T-cell (primary cell): ENCODE measurements around the genes DNAJB2 and STK11IP.

- PRO-cap, 7 experiments: no peak in any of the 7 experiments
Observed at GRCh38 chr2:218996918-218997275, 3.7 kb upstream of the CRYBA2 start.

GRCh38 chr2:219058574-219059483 is 1.9 kb downstream of the IHH start:
- PRO-cap, 7 experiments: no peak in any of the 7 experiments

DNA sequence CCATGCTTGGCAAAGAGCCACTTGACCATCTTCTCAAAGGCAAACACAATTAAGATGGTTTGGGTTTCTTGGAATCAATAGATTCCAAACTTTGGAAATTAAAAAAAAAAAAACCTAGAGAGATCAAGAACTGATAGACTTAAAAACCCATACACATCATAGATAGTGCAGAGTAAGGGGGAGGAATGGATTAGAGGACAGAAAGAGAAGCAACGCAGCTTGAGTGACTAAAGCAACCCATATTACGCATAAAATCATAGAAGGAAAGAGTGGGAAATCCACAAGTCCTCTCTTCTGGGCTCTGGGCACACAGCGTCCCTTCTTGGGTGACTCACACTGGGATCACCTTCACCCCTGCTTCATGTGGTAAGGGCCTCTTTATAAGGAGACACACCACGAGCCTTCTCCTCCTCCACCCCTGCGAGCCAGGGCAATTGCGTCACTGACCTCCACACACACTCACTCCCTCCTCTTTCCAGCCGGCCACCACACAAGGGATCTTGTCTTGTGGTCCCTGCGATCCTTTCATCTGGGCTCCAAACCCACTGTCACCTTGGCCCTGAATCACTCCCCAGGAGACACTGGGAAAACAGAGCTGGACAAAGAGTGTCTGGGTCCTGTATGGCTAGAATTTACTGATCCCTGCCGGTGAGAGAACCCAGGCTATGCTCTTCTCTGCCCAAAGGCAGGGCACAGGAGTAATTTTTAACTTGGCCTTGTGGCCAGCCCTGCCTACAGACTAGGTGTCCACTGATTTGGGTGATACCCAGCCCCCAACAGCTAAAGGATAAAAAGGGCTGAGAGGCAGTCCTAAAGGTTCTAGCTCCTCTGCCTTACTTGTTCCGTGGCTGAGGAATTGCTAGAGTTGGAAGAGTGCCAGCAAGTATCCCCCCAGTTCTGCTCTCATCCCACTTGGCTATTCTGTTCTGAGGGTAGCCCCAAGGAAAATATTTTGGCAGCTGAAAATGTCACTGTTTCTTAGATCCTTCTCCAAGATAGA is 35.3 kb downstream of the NHEJ1 start:
- PRO-cap, 7 experiments: no peak in any of the 7 experiments

GRCh38 chr2:219253581-219253755 is 250 bp downstream of the TUBA4A start:
- PRO-cap, 7 experiments: peak in 1 of 7 experiments; most common plus-strand start chr2:219253635 (in 1); most common minus-strand start chr2:219253685 (in 1)

DNA sequence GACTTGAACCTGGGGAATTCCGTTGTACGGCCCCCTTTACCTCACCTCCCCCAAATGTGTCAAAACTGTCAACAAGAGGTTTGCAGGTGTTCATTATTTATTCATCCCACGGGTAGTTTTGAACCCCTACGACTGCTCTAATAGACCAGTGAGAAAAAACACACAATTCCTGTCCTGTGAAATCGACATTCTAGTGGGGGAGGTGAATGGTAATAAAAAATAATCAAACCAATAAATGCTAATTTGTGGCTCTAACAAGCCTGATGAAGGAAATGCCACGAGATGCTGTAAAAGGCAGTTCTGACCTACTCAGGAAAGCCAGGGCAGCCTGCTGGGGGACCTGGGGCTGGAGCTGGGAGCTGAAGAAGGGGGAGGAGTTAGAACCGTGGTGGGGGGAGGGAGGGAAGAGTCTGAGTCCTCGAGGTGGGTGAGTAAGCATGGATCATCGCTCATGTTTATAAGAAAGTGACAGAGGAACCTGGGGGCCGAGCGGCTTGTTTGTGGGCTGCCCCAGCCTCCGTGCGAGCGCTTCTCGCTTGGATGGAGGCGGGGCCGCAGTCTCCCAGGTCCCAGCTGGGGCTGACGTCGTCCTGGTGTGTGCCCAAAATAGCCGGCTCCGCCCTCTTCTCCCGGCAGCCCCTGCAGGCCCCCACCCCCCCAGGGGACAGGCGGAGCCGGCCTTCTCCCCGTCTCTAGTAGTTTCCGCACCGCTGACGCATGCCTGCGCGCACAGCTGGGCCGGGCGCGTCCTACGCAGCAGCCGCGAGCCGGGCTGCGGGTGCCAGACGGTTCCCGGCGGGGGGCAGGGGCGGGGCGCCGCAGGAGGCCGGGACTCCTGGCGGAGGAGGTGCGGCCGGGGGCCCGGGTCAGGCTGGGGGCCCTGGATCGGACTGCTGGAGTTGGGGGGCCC is at the start of gene DNAJB2:
Gene DNAJB2 (plus strand): TSS at position 695 of the 910 bp plus-strand sequence.
- PRO-cap, 7 experiments: peak in 7 of 7 experiments; most common plus-strand start position 728 of the sequence (in 3); most common minus-strand start position 534 of the sequence (in 7)

DNA sequence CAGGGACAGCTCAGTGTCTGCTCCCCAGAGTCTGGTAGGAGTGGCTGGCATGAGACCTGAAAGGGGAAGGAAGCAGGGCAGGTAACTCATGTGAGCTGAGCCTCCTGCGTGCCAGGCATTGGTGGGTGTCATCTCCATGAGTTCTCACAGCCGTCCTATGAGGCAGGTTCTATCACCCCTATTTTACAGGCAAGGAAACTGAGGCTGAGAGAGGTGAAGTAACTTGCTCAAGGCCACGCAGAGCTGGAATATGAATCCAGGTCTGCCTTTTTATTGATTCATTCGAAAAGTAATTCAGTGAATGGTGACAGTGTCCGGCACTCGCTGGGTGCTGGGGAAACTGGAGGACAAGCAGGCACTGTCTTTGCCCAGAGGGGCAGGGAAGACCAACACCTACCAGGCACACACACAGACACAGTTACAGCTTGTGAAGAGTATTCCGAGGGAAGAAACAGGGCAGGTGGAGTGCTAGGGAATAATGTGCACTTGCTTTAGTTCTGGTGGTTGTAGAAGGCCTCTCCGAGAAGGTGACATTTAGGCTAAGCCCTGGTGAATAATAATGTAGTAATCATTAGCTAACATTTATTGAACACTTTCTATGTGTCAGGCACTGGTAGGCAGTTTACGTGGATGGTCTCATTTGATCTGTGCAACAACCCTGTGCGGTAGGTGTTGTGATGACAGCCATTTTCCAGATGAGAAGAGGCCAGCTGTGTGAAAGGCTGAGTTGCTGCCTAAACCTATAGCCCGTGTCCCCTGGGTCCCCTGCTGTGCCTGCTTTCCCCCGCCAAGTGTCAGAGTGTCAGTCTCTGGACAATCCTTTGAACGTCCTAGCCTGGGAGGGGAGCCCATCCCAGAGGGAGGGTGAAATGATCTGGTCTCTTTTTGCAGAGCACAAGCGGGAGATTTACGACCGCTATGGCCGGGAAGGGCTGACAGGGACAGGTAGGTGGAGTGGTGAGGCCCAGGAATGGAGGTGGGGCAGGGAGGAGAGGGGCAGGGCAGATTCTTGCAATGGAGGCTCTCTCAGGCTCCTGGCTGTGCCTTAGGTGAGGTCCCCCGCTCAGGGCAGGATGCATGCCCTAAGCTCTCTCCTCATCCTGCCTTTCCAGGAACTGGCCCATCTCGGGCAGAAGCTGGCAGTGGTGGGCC is 2.0 kb downstream of the DNAJB2 start:
- PRO-cap, 7 experiments: no peak in any of the 7 experiments

DNA sequence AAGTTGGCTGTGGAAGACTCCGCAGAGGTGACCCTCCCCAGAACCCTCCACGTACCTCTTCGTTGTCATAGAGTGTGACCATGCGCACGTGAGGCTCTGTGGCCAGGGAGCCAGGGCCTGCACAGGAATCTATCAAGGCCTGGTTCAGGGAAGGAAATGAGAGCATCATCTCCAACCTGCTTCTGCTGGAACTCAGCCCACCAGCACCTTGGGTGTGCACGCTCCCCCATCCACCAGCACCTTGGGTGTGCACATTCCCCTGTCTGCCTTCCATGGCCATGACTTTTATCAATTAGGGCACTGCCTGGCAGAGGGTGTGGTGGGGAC is 4.7 kb downstream of the DNPEP start:
- PRO-cap, 7 experiments: peak in 1 of 7 experiments; most common minus-strand start position 61 of the sequence (in 1)

DNA sequence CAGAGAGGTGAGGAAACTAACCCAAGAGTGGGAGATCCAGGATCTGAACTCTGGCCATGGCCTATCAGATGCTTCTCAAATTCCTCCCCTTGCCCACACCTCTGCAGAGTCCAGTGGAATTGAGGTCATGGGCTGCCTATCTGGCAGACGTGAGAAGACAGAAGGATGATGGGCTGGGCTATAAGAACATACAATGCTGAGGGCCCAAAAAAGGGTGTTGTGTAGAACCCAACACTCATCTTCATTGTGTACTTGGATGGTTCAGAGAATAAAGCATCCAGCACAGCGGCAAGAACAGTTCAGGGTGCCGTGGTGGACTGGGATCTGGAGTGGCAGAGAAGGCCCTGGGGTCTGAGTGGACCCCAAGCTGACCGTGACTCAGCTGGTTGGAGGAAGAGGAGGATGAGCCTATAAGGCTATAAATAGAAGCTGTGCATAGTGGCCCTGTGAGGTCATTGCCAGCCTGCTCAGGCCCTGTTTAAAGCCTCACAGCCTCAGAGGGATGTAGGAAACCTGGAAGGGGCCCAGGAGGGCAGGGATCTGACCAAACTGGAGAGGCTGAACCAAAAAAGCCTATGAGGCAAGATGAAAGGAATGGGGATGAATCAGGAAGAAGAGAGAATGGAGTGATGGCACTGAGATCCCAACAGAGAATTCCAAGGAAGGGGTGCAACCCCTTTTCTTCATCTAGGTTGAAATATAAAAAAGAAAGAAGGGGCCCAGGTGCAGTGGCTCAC is 11.4 kb upstream of the DES start:
- PRO-cap, 7 experiments: no peak in any of the 7 experiments

DNA sequence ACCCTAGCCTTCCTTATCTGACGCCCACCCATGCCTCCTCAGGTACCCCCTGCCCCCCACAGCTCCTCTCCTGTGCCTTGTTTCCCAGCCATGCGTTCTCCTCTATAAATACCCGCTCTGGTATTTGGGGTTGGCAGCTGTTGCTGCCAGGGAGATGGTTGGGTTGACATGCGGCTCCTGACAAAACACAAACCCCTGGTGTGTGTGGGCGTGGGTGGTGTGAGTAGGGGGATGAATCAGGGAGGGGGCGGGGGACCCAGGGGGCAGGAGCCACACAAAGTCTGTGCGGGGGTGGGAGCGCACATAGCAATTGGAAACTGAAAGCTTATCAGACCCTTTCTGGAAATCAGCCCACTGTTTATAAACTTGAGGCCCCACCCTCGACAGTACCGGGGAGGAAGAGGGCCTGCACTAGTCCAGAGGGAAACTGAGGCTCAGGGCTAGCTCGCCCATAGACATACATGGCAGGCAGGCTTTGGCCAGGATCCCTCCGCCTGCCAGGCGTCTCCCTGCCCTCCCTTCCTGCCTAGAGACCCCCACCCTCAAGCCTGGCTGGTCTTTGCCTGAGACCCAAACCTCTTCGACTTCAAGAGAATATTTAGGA is 725 bp upstream of the DES start:
- PRO-cap, 7 experiments: no peak in any of the 7 experiments

DNA sequence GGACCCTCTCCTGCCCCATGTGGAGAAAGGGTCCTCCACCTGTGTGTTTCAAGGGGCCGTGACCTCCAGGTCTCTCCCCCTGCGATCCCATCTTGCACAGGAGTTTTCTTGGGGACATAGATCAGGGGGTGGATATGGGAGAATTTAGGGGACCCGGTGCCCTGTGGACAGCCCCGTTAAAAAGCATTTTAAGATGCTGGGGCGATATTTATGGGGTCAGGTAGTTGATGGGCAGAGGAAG is 889 bp downstream of the DES start:
- PRO-cap, 7 experiments: no peak in any of the 7 experiments

DNA sequence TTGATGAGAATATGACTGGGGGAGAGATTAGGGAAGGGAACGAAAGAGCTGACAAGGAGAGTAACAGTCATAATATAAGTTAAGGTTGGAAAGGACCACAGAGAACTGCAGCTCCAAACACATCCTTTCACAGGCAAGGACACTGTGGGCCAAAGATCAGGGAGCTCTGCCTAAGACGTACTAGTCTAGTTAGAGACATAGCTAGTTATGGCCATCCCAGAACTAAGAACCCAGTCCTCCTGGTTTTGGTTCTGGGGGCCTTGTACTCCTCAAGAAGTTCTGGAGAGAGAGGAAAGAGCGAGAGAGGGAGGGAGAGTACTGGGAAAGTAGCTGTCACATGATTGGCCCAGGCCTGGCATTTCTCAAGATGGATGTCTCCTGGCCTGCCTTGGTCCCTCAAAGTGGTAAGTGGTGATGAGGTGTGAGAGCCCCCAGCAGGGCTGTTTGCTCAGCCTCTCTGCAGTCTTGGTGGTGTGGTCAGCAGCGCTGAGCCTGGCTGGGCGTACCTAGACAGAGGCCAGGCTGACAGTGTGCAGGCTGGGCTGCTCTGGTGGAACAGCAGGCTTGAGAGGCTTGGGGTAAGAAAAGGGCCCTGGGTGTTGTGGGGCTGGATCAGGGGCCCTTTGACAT is 2.4 kb downstream of the SPEG start:
- PRO-cap, 7 experiments: no peak in any of the 7 experiments

DNA sequence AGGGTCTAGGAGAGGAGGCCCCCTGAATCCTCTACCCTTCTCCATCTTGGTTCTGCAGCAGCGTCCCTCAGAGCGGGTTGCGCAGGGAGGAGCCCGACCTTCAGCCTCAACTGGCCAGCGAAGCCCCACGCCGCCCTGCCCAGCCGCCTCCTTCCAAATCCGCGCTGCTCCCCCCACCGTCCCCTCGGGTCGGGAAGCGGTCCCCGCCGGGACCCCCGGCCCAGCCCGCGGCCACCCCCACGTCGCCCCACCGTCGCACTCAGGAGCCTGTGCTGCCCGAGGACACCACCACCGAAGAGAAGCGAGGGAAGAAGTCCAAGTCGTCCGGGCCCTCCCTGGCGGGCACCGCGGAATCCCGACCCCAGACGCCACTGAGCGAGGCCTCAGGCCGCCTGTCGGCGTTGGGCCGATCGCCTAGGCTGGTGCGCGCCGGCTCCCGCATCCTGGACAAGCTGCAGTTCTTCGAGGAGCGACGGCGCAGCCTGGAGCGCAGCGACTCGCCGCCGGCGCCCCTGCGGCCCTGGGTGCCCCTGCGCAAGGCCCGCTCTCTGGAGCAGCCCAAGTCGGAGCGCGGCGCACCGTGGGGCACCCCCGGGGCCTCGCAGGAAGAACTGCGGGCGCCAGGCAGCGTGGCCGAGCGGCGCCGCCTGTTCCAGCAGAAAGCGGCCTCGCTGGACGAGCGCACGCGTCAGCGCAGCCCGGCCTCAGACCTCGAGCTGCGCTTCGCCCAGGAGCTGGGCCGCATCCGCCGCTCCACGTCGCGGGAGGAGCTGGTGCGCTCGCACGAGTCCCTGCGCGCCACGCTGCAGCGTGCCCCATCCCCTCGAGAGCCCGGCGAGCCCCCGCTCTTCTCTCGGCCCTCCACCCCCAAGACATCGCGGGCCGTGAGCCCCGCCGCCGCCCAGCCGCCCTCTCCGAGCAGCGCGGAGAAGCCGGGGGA is 13.5 kb downstream of the SPEG start:
- PRO-cap, 7 experiments: no peak in any of the 7 experiments

DNA sequence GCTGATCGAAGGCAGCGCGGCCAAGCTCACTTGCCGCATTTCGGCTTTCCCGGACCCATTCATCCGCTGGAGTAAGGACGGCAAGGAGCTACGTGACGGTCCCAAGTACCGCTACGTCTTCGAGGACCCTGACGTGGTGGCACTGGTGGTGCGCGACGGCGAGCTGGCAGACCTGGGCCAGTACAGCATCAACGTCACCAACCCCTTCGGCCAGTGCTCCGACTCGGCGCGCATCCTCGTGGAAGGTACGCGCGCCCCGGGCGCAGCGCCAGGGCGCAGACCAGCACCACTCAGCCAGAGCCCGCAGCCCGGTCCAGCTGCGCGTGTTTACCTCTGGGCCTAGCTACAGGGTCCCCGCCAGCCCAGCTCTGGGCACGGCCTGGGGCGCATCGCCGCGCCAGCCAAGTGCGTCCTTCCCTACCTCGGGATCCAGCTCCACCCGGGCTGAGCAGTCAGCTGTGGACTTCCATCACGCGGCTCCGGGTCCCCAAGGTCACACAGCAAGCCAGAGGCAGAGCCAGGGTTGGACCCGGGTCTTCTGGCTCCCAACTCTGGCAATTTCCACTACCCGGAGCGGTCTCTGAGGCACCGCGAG is 1.0 kb downstream of the SPEGNB start:
- PRO-cap, 7 experiments: no peak in any of the 7 experiments

- PRO-cap, 7 experiments: peak in 2 of 7 experiments; most common minus-strand start chr2:219522183 (in 2)
Observed at GRCh38 chr2:219522072-219522729, 7.9 kb downstream of the ASIC4 start.

DNA sequence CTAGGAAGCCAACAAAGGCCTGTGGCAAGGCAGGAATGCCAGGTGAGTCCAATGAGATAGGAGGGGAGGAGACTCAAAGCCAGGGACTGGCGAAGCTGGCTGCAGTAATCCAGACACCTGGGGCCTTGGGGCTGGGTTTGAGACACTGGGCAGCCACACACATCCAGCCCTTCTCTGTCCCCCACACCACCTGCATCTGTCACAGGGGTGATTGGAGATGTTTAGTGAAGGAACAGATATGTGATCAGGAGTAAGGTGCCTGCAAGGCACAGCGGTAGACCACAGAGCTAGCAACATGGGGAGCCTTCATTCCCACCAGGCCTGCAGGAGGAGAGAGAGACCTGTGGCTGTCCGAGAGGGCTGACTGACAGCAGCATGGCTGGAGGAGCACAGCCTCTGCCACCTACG is 9.5 kb downstream of the CHPF start:
- PRO-cap, 7 experiments: no peak in any of the 7 experiments

DNA sequence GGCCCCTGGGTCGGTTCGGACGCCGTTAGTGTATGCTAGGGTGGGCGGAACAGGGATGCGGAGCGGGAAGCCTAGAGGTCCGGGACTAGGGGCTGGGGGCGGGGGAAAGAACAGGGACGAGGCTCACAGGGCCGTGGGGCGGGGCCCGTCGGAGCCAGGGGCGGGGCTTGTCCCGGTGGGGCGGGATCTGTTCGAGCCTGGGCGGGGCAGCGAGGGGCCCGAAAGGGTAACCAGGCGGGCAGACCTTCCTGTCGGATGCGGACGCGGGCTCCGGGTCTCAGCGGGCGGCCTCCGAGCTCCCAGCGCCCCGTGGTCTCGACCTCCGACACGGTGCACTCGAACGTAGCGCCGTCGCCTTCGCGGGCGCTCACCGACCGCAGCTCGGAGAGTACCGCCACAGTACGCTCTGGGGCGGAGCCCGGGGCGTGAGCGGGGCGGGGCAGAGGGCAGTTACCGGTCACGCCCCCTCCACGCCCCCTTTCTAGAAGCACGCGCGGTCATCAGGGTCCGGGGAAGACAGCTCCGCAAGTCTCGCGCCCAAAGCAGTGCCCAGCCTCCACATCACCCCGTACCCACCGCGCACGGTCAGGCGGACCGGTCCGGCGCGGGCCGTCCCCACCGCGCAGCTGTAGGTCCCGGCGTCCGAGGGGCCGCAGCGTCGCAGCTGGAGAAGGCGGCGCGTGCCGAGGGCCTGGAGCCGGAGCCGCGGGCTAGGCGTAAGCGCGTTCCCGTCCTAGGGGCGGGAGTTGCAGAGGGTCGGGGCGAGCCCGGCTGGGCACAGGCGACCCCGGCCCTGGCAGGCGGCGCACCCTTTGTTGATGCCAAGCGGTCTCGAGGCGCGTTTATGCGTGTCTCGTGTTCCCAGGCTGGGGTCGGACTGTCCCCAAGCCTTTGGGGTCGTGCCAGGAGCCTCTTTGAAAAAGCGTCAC is 8.7 kb downstream of the TMEM198 start:
- PRO-cap, 7 experiments: peak in 4 of 7 experiments; most common plus-strand start position 490 of the sequence (in 1); most common minus-strand start position 369 of the sequence (in 2)

- PRO-cap, 7 experiments: no peak in any of the 7 experiments
Observed at GRCh38 chr2:219570182-219570539, 1.2 kb downstream of the OBSL1 start.

- PRO-cap, 7 experiments: peak in 7 of 7 experiments; most common plus-strand start chr2:219597868 (in 4); most common minus-strand start chr2:219597746 (in 7)
Observed at GRCh38 chr2:219597438-219598635, at the start of gene STK11IP. TSS of gene STK11IP (plus strand) at chr2:219597857.

GRCh38 chr2:219601211-219601730 is 3.6 kb downstream of the STK11IP start:
- PRO-cap, 7 experiments: no peak in any of the 7 experiments

DNA sequence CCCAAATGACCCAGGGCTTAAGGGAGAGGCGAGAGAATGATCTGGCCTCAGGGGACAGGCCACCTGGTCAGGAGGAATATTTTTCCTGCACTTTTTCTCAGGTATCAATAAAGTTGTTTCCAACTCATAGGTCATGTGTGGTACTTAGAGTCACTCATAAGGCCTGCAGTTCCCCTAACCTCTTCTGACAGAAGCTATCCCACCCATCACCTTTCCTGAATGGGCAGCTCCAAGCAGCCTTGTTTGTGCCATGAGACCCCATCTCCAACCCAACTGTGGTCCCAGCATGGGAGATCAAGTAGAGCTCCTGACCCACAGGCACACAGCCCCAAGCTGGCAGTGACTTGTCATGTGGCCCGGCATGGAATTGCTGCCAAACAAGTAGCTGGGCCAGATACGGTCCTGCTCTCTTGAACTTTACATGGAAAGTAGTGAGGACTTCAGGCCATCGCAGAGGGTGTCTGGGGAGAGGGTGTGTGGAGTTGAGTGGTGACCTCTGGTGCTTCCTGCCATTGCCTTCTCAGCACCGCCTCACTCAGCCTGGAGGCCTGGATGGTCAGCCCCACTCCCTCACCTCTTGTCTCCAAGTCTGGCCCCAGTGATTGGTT is 11.0 kb upstream of the SLC4A3 start:
- PRO-cap, 7 experiments: no peak in any of the 7 experiments